Ascending aorta (tissue), 1 donor: Measurements from ENCODE around the genes TMEM69, P3R3URF, FAAH, MOB3C and TEX38.

DNA sequence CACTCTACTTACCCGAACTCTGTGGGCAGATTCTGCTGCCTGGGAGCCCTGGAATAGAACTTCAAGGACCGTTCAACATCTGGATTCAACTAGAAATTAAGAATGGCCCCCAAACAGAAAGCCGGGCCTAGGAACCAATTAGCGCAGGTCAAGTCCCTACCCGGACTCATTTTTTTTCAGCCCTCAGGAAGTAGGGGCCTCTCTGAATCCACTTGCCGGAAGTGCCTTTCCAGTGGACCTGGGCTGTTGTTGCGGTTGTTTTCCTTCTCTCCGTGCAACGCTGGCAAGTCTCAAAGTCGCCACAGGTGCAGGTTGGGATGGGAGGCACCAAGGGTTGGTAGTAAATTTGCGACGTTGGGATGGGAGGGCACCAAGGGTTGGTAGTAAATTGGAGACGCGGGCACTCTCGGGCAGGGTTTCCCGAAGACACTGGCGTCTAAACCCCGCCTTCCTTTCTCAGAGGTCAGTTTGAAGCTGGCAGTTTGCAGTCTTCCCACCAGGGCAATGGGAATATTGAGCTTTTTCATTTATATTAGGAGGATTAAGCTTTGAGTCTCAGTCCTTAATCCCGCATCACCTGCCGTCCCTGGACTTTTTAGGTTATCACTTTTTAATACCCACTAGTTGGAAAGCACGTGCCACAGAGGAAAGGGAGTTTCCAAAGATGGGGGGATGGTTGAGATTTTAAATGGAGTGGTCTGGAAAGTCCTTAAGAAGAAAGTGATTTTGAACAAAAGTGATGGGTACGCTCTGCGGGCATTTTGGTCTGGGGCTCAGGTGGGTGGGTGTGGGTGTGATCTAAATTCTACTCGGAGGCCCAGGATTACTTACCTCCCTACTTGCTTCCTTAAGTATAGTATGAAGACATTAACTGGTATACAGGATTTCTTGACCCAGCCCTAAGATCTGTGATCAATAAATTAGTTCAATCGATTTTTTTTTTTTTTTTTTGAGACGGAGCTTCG lies at the start of gene TMEM69:
TMEM69 (plus strand) TSS at position 211 of the 965 bp plus-strand sequence.
- PRO-cap = unidirectional peak, plus-strand start at position 232 of the sequence

DNA sequence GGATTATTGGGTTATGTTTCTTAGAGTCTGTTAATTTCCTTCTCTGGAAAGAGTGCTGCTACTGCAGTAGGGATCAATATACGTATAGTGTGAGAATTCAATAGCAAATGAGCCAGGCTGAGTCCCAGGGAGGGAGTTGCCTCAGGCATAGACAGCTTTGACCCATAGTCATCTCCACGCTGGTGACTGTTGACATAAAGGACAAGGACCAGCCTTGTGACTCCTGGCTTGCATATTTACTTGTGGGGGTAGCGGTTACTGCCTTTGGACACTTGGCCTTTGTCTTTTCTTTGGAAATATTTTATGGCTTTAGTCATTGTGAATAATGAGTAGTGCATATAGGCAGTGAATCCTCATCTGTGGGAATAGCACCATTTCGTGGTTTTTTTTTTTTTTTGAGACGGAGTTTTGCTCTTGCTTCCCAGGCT lies 68.7 kb downstream of the MAST2 start:
- PRO-cap = no peak

GRCh38 chr1:45973034-45973391 lies 159.4 kb downstream of the PIK3R3 start:
- PRO-cap = no peak

GRCh38 chr1:46025309-46026543 lies 106.7 kb downstream of the PIK3R3 start:
- PRO-cap = no peak

- PRO-cap = no peak
Observed at GRCh38 chr1:46176395-46176918, at the start of gene P3R3URF. Gene P3R3URF (minus strand): TSS chr1:46176488.

- PRO-cap = no peak
Observed at GRCh38 chr1:46188005-46188515, 10.2 kb downstream of the POMGNT1 start.

GRCh38 chr1:46195599-46196171 lies 2.5 kb downstream of the POMGNT1 start:
- PRO-cap = no peak

DNA sequence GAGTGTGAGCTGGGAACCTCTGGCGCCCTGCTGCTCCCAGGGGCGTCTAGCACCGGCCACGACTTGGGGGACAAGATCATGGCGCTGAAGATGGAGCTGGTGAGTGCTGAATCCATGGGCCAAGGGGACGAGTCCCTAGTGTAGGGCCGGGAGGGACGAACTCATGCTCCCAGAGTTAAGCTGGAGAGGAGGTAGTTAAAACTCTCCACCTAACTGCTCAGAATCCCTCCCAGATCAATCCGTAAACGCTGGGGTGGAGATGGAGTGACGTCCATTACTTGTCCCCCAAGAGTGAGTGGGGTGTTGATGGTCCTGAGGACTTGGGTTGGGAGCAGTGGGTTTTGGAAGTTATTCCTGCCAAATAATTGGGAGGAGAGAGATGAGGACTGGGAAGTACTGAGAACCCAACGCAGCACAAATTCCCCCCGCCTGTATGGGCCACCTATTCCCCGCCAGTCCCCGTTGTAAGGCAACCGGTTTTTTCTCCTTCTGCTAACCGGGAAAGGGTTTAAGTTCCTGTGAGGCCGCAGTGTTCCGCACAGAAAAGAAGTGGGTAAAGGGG lies 473 bp downstream of the LURAP1 start:
- PRO-cap = no peak

DNA sequence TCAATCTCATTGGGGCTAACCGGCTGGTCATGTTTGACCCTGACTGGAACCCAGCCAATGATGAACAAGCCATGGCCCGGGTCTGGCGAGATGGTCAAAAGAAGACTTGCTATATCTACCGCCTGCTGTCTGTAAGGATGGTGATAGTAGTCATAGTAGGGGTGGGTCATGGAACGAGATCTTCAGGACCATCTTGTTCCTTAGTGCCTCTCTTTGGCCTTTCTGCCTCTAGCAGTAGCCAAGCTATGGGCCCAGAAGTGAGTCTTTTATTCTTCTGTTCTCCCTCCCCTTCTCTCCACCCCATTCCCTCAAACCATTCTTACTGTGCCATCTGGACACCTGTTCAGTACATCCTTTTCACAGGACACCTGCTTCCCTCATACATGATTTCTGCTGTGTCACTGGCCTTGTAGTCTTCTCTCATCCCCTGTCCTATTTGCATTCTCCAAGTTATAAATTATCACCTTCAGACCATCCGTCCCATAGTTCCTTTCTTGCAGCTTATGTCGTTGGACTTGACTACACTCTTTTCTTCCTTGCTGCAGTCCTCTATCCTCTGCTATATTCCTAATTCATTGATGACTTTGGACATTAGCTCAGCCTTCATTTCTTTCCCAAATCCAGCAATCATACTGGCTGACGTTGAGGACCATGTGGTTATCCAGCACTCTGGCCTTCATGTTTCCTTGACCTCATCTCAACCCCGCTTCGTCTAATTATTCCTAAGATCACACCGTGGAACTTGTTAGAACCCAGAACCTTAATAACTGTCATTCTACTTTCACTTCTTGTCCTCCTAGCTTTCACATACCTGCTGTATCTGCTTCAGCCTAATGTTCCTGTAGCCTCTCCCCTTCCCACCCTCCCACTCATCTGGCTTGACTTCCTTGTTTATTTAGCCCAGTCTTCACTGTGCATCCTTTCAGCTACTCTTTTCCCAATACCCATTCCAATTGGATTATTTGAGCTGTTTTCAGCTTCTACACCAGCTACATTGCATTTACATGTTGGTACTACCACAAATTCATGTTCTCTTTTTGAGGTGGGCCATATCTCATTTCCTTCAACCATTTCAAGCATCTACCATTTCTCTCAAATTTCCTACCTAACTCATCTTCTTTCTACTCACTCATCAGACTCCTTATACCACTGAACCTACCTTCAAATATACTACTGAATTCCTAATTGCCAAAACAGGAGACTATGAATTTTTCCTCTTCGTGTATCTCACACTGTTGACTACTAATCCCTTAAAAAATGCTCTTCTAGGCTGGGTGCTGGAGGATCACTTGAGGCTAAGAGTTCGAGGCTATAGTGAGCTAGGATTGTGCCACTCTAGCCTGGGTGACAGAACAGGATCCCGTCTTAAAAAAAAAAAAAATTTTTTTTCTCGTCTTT lies 27.5 kb downstream of the RAD54L start:
- PRO-cap = no peak

GRCh38 chr1:46275985-46276463 lies 27.4 kb downstream of the LRRC41 start:
- PRO-cap = no peak

GRCh38 chr1:46285420-46285819 lies 18.0 kb downstream of the LRRC41 start:
- PRO-cap = no peak

GRCh38 chr1:46393896-46395256 lies at the start of gene FAAH:
Gene FAAH (plus strand): TSS chr1:46394317.
- PRO-cap = unidirectional peak, plus-strand start at chr1:46394340

DNA sequence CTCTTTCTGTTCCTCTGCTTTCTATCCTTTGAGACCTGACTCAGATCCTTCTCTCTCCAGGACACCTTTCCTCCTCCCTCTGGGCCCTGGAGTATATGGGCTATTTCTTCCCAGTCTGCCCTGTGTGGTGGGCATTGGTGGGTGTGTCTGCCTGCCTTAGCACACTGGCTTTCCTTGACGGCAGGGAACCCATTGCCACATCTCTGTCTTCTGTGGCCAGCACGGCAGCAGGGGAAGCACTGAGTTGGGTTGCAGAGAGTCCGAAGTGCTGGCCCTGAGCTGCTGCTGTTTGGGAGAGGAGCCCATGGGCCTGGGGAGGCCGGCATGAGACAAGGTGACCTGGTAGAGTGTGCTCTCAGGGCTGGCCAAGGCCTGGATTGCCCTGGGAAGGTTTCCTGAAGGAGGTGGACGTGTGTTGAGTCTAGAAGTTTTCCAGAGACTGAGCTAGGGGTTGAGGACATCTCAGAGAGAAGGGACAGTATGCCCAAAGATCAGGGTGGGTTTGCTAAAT lies 20.1 kb downstream of the FAAH start:
- PRO-cap = no peak

DNA sequence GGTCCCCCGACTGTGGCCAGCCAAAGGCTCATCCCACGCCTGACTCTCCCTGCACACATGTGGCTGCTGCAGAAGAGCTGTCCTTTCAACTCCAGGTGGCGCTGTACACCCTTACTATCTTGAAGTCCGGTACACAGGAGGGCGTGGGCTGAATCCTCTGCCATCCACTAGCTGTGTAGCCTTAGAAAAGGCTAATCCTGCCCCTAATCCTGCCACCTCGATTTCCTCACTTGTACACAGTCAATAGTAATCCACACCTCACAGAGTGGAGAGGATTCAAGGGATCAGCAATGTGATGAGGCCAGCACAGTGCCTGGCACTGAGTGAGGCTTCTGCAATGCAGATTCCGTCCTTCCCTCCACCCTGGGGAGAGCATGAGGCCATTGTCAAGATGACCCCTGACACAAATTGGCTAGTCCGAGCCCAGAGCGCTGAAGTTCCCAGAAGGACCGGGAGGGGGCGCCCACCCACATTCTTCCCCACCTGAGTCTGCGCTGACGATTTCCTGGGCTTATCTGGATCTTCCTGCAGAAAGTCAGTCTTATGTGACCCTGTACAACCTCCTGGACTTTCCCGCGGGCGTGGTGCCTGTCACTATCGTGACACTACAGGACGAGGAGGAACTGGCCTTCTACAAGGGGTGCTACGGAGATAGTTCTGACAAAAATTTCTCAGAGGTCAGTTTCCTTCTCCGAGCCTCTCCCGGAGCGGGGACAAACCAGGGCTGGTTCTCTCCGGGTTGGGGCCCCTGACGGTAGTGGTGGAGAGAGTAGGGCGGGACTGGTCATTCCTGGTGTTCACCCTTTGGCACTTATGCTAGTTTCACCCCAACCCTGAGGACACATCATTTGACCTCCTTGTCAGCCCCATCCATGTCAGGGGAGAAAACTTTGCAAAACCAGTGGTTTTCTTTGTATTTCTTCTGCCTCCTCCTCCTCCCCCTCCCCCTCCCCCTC lies 47.0 kb upstream of the DMBX1 start:
- PRO-cap = no peak

DNA sequence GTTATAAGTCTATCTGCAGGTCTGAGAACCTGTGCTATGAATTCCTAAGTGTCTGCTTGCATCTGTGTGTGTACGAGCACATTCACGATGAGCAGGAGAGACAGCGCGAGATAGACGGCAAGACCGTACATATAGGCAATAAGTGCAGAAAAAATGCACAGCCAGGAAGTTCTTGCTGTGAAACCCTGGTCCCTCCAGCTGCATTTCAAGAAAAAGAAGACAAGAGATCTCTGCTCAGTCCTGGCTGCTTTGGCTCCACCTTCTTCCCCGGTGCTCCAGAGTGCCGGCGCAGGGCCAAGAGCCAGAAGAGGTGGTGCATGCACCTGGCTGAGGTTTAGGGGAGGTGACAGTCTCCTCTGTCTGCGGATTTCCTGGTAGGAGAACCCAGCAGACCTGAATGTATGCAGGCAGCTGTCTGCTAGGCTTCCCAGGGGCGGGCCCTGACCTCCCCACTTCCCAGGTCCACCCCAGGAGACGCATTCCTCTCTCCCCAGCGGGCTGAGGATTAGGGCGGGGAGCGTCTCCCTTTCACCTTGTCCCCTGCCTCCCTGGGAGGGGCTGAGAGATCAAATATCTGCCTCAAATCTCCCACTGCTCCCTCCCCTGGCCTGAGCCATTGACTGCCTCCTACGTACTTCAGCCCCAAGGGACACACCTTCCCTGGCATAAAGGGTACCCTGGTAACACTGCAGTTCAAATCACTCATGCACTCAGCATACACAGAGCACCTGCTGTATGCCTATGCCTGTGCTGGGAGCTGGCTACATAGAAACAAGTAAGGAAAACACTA lies 18.3 kb downstream of the TMEM275 start:
- PRO-cap = no peak

DNA sequence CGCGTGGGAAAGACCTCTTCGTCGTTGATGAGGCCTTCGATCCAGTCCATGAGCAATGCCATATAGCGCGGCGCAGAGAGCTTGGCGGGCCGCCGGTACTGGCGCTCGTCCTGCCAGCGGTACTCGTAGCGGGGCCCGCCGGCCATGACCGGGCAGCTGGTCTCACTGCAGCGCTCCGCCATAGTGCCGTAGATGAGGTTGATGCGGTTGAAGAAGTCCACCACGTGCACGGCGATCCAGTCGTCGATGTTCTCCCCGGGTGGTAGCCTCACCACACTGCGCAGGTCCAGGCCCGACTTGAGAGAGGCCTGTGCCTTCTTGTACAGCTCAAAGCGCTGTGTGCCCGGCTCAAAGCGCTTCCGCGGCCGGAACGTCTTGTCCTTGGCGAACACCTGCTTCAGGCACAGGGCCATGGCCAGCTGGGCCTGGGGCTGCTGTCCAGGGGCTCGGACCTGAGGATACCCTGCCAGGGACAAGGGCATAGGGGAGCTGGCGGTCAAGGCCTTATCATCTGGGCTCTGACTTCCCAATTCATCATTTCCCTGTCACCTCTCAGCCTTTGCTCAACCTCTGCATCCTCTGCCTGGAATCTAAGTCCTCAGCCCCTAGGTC lies 3.6 kb downstream of the MOB3C start:
- PRO-cap = no peak

- PRO-cap = unidirectional peak, minus-strand start at chr1:46616621; bidirectional peak, plus-strand start at chr1:46616999, minus-strand start at chr1:46616811
Observed at GRCh38 chr1:46616164-46617465, at the start of gene MOB3C. Gene MOB3C (minus strand): TSS chr1:46616811.

- PRO-cap = no peak
Observed at GRCh38 chr1:46635701-46636429, 19.3 kb upstream of the MOB3C start.

DNA sequence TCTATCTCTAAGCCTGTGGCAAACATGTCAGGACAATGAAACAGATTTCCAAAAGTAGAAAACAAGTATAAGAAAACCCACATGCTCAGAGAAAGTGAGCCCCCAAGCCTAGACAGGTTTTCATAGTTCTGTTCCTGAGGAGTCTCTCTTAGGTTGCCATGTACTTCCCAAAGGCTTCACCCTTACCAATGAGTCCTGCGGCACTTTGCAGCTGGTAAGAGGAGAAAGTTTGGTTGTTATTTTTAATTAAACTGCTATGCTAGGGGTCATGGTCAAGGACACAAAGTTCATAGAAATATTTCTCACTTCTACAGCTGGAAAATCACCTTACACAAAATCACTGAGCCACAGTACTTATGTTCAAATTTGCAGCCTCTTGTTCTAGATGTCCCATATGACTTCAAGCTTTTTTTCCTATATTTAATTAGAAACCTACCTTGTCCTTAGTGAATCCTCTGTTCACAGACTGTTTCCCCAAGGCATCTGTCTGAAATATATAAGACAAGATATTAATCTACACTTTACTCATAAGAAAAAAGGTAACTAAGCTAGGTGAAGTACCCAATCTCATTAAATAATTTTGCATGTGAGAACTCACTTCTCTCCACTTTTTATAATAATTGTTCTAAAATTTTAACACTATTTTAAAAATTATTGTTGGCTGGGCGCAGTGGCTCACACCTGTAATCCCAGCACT lies 9.8 kb downstream of the ATPAF1 start:
- PRO-cap = no peak

DNA sequence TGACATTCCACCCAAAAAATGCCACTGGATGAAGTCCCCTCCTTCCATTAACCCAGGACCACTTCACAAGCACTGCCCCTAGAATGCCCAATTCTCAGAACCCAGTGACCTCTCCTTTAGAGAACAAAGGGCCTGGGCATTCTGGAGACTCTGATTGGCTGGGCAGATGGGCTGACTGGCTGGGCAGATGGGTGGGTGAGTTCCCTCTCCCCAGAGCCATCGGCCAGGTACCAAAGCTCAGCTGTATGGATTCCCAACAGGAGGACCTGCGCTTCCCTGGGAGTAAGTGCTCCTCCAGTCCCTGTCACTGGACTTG lies at the start of gene TEX38:
TEX38 (plus strand) TSS at position 165 of the 316 bp plus-strand sequence.
- PRO-cap = no peak